Fibroblast of the aortic adventitia (primary cell): ENCODE measurements around a stretch of chr20.

GRCh38 chr20:36607712-36608380, 2.3 kb downstream of the RAB5IF start:
- CAGE, long polyA plus RNA, result no peak

DNA sequence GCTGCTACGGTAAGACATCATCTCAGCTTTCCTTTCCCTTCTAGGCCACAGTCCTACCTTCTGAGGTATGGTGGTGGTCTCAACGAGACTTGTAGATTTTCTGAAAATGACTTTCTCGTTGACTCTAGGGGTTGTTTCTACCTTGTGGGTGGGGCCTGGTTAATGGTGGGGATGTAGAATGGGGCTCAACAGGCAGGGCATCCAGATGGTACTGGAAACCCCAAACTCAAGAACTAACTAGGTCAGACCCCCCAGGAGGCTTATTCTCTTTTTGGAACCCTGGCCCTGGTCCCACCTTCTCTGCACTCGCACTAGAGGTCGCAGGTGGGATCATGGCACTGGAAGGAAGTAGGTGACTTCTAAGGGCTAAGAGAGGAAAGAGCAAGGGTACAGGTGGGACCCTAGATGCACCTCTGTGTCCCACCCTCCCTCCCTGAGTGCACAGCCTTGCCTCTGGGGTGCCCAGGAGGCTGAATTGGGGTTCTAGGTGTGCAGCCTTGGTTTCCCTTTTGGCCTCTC, 7.8 kb downstream of the RAB5IF start:
- CAGE, long polyA plus RNA, result no peak

- CAGE, long polyA plus RNA, result no peak
These were observed 13.6 kb downstream of the SLA2 start for GRCh38 chr20:36632133-36632992.

GRCh38 chr20:36651652-36652273, 5.8 kb upstream of the SLA2 start:
- CAGE, long polyA plus RNA, result no peak

GRCh38 chr20:36836632-36837130, 26.7 kb downstream of the SOGA1 start:
- CAGE, long polyA plus RNA, result no peak

- CAGE, long polyA plus RNA, result no peak
These were observed 10.0 kb downstream of the SAMHD1 start for GRCh38 chr20:36941489-36942025.

DNA sequence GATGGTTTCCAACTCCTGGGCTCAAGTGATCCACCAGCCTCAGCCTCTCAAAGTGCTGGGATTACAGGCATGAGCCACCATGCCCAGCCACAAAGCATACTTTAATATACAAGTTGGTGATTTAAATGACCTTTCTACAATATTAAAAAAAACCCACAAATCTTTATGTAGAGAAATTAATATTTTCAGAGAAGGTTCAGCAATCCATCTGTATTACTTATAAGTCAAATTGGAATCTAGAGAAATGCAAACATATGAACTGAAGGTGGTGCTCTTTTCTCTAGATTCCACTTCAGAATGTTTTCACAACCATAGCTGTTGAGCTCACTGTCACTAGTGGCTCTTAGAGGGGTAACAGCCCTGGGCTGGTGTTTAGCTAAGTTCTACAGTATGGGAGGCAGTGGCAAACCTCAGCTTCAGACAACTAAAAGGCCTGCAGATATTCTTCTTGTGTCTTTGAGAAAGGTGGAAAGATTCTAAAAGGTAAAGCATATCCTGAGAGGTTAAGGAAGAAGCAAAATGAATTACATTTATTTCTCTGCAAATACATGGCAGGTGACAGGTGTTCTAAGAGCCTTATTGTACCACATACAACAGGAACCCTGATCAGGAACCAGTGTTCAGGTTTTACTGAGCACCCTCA, 56.4 kb upstream of the SAMHD1 start:
- CAGE, long polyA plus RNA, result no peak

- CAGE, long polyA plus RNA, result no peak
These were observed 32.9 kb downstream of the GHRH start for GRCh38 chr20:37228738-37229184.

GRCh38 chr20:37236313-37236919, 25.2 kb downstream of the GHRH start:
- CAGE, long polyA plus RNA, result no peak

DNA sequence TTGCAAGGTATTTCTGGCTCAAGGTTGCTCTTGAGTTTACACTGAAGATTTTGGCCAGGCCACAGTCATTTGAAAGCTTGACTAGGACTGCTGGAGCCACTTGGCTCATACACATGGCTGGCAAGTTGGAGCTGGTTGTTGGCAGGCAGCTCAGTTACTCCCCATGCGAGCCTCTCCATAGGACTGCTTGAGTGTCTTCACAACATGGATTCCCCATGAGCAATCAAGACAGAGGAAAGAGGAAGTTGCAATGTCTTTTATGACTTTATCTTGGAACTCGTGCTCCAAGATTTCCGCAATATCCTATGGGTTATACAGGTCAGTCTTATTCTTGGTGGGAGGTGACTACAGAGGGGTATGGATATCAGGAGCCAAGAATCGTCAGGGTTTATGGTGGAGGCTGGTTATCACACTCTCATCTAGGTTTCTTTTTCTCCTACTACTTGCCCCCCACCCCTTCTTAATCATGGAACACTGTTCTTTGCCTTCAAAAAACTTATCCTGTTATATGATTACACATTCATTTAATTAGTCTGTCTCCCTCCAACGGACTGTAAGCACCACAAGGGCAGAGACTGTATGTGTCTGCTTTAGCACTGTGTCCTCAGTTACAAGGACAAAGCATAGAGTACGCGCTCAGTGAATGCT, 1.2 kb upstream of the MANBAL start:
- CAGE, long polyA plus RNA, result no peak

- CAGE, long polyA plus RNA, result no peak
These were observed 11.9 kb downstream of the MANBAL start for GRCh38 chr20:37300951-37302093.

DNA sequence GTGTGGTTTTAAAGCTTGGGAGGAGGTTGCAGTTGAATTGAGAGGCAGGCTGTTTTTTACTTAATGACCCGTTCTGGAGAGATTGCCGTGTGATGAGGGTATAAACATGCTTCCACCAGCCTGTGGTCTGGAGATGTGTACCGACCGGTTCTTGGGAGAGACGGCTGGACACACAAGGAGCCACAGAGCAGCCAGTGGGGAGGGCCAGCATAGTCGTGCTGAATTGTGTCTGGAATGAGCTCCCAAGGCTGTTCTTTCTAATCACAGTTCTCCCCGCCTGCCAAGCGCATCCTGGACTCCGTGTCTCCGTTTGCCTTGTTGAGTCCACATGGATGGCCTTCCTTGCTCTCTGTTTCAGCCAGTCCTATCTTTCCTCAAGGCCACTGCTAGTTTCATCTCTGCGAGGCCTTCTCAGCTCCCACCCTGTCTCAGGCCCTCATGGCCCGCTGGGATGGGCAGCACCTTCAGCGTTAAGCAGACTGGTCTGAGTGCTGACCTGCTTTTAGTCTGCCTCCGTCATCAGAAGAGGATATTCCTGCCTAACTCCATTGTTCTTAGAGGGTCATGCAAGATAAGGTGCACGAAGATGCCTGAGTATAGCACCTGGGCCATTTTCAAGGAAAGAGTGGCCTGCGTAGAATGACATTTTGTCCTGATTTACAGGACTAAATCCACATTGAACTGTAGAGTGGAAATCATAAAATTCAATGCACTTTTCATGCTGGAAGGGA, 20.6 kb downstream of the MANBAL start:
- CAGE, long polyA plus RNA, result no peak

DNA sequence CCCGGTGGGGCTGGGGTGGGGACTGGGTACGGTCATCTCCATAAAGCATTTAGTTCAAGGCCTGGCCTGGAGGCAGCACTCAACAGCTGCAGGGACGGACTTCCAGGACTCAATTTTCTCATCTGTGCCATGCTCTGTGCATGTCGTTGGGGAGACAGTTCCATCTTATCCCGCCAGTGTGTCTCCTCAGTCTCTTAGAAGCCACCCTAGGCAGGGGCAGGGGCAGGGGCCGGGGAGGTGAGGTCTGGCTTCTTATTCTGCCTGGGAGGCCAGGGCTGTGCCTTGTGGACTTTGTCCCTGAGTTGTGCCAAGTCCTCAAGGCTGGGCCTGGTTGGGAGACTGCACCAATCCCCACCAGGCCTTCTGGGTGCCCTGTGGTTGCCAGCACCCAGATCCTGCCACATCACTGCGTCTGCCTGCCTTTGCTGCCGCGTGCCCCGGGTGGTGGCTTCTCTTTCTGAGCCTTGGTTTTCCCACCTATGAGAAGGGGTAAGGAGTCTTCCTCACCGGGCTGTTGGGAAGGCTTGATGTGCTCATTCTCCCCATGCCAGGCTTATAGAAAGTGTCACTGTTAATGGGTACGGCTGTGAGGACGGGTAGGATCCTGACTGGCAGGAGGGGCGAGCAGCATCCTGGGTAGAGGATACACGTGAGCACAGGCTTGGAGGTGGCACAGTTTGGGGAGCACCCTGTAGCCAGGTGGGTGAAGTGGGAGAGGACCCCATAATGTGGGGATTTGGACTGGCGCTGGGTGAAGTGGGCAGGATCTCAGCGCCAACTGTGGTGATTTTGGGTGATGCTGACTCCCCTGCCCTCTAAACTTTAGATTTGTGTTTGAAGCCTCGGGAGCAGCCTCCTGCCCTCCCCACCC, 8.7 kb downstream of the SRC start:
- CAGE, long polyA plus RNA, result no peak

DNA sequence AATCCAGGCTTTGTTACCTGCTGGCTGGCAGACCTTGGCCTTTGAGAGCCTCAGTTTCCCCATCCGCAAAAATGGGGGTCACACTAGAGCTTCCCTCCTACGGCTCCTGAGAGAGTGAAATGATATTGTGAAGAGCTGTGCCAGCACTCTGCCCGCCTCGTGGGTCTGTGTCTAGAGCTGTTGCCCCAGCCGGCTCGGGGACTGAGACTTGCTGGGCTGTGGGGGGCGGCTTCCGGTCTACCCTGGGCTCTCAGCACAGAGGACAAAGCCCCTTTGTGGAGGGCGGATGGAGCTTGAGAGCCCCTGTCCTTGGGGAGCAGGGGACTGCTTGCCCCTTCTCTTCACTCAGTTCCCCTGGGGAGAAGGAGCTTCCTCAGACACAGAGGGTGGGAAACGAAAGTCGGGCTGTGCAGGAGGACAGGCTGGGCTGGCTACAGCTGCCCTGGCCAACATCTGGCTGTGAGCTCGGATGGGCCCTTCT, 11.0 kb downstream of the SRC start:
- CAGE, long polyA plus RNA, result no peak

DNA sequence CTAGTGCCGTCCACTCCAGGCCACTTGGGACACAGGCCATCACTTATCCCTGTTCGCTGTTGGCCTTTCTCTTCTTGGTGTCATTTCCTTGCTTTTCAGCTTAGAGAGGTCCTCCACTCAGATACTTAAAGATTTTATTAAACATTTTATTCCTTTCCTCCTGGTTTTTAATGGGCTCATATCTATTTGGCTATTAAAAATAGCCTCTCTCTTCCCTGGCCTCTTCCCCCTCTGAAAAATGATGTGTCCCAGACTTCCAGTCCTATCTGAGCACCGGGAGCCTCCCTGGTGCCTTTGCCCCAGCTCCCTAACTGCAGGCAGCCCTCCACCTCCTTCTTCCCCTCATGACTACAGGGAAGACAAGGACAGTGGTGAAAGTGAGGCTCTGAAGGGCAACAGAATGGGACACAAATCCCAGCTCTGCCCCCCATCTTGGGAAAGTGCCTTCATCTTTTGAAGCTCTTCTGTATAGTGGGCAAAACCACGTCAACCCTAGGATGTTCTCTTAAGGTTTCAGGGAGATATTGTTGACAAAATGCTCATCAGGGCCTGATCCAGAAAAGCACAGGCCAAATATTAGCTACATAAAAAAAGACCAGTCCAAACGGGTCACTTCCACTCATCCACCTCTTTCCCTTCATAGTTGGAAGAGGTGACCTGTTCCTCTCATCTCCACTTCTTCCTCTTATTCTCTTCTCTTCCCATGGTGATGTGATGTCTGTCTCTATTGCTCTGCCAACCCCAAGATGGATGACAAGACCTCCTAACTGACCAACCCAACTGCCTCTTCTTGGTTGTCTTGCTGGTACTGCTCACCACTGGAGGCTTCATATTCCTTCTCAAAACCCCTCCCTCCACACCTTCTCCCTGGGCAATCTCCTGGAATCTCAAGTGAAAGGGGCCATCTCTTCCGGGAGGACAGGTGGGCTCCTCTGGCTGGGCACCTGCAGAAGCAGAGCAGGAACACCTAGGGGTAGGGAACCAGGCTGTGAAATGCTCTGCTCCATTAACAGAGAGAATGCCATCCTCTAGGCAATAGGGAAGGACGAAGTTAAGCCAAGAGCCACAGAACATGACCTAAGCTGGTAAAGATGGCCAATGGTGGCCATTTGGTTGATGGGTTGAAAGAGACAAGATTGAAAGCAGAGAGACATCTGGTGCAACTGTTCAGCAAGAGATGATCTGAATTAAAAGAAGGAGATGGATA, 10.2 kb upstream of the NNAT start:
- CAGE, long polyA plus RNA, result no peak

GRCh38 chr20:37712613-37712974, 18.8 kb downstream of the CTNNBL1 start:
- CAGE, long polyA plus RNA, result no peak

DNA sequence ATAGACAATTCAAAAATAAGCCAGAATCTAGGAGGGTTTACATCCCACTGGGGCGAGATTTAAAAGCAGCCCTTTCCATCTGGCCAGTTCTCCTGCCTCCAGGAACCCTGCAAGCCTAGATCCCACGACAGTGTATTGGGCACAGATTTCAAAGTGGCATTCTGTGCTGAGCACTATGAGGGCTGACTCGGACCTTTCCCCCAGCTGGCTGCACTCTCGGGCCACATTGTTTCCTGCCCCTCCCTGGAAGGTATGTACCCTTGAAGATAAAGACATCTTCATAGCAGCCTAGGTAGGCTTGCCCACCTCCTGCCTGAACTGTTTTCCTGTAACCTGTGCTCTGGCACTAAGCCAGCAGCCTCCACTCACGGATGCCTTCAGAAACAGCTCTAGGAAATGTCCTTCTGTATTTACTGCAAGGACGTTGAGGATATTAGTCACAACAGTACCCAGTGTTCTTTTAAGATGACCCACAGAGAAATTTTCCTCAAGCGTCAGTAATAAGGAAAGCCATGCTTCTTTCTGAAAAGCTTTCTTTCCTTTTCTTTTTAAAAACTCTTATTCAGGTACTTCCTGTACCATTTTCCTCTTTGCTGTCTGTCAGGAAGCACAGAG, 43.7 kb downstream of the TTI1 start:
- CAGE, long polyA plus RNA, result no peak

- CAGE, long polyA plus RNA, result no peak
These were observed 42.7 kb downstream of the TTI1 start for GRCh38 chr20:37990088-37991371.

GRCh38 chr20:38128678-38129759, 36.1 kb downstream of the TGM2 start:
- CAGE, long polyA plus RNA, result no peak

DNA sequence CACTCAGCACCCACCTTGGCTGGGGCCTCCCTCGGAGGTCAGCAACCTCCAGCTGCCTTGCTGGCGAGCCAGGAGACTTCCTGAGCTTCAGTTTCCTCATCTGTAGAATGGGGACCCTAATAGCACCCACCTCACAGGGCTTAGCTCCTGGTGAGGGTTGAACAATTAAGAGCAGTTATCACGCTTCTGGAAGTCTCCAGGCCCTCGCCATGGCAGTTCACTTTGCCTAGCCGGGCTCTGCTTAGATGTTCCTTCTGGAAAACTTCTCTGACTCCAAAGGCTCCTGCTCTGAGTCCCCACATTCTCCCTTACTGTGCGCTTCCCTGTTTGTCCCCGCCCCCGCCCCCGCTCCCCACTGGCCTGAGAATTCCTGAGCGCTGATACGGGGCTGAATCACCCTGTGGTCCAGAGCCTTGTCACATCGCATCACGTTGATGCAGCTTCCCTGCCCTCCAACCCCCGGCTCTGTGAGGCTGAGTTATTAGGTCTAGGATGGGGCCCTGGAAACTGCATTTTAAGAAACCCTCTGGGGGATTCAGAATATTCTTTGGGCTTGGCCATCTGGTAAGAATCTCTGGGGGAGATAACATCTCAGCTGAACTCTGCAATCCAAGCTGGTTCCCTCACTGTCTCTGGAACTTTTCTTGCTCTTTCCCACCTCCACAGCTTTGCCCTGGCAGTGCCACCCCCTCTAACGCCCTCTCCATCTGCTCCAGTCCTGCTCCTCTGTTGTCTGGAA, 42.9 kb downstream of the KIAA1755 start:
- CAGE, long polyA plus RNA, result no peak